Rectum (tissue), 1 donor: Measurements from ENCODE around the genes SH3BP1, NOL12 and GCAT.

DNA sequence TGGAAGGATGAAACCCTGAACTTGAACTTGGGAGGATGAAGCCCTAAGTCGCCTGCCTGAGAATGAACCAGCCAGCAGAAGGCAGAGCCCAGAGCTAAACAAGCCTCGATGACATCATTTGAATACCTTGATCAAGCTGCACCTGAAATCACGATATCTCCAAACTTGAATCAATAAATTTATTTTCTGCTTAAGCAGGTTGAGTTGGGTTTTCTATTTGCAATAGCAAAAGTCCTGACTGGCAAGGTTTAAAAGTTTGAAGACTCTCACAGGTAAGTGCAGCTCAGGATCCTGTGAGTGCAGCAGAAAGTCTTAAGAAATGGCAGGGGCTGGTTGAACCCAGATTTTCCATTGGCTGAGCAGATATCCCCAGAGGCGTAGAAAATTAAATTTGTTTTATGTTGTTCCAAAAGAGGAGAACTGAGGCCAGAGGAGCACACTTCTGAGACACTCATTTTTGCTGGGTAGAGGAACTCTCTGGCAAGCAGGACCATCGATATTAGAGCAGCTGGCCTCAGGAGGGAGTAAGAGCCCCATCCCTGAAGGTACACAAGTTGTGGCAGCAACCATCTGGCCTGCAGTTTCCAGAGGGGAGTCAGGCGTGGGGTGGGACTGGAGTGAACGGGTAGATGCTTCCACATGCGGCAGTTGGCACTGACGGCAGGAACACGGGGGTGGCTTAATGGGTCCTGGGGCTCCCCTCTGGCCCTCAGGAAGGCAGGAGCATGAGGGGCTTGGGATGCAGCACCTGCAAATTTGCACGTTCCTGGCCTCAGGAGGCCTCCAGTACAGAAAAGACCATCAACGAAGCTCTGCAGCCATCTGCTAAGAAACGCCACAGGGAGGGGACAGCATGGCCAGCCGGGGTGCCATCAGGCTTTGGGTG lies 13.1 kb upstream of the SSTR3 start:
- PRO-cap: no peak

GRCh38 chr22:37298424-37298815 lies 16.1 kb downstream of the CYTH4 start:
- PRO-cap: no peak

DNA sequence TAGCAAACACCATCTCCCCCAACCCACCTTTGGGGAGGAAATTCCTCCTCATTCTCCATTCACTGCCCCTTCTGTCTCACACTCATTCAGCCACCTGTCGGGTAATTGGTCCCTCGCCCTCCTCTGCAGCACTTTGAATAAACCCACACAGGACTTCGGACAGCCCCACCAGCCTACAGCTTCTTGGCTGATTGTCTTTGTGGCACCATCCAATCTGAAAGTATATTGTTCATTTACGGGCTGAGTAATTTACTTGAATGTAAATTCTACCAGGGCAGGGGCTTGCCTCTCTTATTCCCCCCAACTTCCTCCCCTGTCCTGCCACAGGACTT lies 7.4 kb upstream of the GGA1 start:
- PRO-cap: unidirectional peak, minus-strand start at position 135 of the sequence

GRCh38 chr22:37607832-37608061 lies 887 bp upstream of the GGA1 start:
- PRO-cap: no peak

DNA sequence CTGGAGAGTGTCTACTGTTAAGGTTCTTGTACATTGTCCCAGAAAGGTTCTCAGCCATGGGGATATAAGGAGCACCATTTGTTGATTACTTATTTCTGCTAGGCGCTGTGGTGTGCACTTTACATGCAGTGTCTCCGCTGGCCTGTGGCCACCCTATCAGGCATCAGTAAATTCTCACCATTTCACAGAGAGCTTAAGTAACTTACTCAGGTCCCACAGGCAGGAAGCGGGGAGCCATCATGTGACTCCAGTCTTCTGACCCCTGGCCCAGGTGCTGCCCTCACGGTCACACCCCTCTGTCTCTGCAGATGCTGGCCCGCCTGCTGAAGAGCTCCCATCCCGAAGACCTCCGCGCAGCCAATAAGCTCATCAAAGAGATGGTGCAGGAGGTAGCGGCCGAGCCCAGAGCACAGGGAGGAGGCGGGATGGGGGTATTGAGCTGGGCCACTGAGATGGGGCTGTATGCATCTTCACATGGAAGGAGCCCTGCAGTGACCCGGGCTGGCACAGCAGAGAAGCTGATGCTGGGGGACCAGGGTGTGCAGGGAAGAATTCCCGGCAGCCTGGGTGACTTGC lies 12.8 kb downstream of the GGA1 start:
- PRO-cap: no peak

- PRO-cap: bidirectional peak, plus-strand start at chr22:37639473, minus-strand start at chr22:37639300
These were observed at the start of gene SH3BP1 for GRCh38 chr22:37639170-37639845. Gene SH3BP1 (plus strand): TSS chr22:37639669.

DNA sequence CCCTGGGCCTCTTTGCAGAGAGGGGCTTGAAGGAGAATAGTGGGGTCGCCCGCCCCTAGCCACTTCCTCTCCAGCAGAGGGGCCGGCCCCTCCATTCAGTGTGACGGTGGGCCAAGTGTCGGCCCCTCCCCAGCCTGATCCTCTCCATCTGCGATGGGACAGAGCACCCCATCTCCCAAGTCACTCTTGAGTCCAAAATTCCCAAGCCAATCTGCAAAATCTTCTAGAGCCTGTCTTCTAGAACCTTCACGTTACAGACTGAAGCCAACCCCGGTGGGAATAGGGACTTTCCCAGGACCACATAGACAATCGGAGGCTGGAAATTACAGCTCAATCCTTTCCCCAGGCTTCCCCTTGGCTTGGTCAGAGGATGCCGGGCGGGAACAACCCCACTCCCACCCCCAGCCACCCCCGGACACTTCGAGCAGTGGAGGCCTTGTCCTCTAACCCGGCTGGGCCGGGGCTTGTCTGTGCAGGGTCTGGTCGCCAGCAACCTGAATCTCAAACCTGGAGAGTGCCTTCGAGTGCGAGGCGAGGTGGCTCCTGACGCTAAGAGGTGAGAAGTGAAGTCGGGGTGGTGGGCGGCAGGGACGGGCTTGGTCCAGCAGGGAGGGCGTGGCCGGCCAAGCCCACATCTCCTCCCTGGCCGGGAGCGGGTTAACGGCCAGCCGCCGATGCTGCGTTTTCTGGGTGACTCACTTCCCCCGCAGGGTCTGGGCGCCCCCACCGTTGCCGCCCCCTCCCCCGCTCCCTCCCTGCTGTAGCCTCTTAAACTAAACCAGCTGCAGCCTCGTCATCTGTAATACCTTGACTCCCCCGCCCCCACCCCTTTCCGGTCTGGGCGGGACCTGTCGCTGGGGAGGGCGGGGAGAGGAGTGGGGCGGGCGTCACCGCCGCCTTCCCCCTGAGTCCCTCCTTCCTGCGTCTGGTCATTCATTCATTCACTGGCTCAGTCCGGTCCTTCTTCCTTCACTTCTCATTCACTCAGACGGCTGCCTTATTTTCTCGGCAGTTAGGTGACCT lies 1.4 kb downstream of the LGALS1 start:
- PRO-cap: bidirectional peak, plus-strand start at position 366 of the sequence, minus-strand start at position 253 of the sequence; bidirectional peak, plus-strand start at position 940 of the sequence, minus-strand start at position 753 of the sequence

DNA sequence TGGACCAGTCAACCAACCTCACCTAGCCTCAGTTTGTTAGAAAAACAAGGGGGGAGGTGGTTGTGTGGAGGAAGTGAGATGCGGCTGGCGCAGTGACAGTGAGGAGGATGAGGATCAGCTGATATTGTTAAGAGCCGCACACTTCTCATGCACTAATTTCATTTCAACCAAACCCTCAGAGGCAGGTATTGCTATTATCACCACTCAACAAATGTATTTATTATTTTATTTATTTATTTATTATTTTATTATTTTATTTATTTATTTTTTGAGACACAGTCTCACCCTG lies 2.0 kb downstream of the LGALS1 start:
- PRO-cap: no peak

DNA sequence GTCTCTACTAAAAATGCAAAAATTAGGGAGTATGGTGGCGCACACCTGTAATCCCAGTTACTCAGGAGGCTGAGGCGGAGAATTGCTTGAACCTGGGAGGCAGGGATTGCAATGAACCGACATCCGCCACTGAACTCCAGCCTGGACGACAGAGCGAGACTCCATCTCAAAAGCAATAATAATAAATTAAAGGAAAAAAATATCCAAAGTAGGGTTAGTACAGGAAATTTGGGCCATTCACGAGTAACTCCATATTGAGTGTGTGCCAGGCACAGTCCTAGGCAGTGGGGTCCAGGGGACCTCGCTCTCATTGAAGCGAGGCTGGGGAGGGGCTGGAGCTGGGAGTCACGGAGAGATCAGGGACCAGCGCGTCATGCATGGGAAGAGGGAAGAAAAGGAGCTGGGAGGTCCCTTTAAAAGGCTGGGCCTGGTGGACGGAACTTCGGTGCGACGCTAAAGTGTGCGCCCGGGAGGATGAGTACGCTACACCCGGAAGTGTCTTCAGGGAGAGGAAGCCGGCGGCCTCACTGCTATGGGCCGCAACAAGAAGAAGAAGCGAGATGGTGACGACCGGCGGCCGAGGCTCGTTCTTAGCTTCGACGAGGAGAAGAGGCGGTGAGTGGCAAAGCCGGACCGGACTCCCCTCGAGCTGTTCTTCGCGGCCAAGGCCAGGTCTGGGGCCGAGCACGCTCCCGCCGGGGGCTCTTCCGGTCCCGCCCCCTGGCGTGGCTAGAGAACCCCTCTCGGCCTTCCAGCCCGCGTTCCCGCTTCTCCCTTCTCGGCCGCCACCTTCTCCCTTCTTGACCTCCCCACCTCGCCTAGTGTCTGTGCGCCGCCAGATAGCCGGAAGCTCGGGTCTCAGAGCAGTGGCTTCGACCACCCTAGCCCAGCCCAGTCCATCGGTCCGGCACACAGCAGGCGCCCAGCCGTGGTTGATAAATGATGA lies at the start of gene NOL12:
Gene NOL12 (plus strand): TSS at position 483 of the 946 bp plus-strand sequence.
- PRO-cap: bidirectional peak, plus-strand start at position 498 of the sequence, minus-strand start at position 387 of the sequence; bidirectional peak, plus-strand start at position 761 of the sequence, minus-strand start at position 707 of the sequence

DNA sequence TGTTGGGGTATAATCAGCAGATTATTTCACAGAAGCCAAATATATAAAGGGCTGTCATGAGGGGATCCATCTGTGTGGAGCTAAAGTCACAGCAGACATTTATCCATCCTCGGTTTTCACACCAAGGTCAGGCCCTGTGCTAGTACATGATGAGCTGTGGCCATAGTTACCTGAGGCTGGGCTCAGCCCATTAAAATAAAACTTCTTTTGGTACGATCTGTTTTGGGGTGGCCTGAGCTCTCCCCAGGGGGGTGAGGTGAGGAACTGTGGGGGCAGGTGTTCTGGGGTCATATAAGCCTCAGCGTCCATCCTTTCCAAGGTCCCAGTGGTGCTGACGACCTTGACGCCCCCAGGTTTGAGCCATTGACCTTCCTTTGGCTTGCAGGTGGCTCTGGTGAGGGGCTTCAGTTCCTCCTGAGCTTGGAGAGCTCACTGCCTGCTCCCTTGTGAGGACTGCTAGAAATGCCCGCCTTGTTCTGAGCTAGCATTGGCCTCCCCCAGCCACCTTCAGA lies 1.4 kb upstream of the TRIOBP start:
- PRO-cap: no peak

GRCh38 chr22:37741381-37741740 lies 44.5 kb downstream of the TRIOBP start:
- PRO-cap: no peak

DNA sequence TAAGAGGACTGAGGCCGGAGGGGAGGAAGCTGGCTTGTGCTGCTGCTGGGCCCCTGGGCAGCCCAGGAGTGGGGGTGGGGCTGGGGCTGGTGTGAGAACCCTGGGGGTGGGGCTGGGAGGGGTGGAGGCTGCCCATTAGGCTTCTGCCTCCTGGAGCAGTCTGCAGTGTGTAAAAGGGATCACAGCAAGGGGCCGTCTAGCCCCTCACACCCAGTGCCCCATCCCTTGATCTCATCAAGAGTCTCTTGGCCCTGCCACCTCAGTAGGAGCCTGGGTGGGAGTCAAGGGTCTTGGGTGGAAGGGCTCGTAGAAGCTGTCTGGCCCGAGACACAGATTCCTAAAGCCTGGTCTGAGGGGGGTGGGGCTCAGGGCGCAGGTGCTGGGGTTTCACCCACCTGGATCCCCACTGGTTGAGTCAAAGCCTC lies 53.2 kb upstream of the H1-0 start:
- PRO-cap: unidirectional peak, plus-strand start at position 172 of the sequence

DNA sequence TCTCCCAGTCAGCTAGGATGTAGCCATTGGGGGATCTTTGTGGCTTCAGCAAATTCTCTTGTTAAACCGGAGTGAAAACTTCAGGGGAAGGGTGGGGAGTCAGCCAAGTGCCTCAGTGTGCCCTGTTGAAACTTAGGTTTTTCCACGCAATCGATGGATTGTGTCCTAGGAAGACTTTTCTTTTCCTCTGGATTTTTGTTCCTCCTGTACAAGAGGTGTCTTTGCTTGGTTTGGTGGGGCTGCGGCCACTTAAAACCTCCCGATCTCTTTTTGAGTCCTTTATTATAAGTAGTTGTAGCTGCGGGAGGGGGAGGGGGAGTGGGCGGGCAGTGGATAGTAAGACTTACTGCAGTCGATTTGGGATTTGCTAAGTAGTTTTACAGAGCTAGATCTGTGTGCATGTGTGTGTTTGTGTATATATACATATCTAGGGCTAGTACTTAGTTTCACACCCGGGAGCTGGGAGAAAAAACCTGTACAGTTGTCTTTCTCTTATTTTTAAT lies 882 bp upstream of the GCAT start:
- PRO-cap: bidirectional peak, plus-strand start at position 67 of the sequence, minus-strand start outside the sequence; bidirectional peak, plus-strand start at position 449 of the sequence, minus-strand start at position 267 of the sequence

DNA sequence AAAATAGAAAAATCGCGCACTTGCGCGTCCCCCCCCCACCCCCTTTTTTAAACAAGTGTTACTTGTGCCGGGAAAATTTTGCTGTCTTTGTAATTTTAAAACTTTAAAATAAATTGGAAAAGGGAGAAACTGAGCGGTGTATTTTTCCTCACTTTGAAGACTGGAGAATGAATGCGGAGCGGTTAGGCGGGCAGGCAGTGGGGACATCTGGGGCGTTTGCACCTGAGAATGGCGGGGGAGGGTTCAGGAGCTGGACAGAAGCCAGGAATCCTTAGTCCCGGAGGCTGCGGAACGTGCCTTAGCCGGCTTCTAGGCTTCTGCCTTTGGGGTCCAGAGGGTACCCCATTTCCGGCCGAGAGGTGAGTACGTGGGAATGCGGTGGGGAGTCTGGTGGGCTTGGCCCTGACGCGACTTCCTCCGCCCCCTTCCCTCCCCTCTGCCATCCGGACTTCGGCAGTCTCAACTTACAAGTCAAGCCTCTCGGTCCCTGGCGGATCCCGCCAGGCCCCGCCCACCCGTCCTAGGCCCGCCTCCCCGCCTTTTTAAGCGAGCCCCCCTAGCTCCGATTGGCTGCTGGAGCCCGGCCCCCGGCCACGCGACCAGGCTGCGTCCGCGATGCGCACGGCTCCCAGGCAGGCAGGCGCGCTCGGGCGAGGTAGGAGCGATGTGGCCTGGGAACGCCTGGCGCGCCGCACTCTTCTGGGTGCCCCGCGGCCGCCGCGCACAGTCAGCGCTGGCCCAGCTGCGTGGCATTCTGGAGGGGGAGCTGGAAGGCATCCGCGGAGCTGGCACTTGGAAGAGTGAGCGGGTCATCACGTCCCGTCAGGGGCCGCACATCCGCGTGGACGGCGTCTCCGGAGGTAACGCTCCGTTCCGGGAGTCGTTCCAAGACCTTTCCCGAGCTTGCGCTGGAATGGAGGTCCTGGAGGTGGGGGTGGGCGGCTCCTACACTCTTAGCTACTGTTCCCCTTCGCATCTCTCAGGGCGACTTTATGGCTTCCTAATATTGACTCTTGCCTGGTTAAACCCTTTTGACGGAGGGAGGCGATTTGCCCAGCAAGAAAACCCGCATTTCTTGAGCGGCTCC lies at the start of gene GCAT:
Gene GCAT (plus strand): TSS at position 631 of the 1,087 bp plus-strand sequence.
- PRO-cap: bidirectional peak, plus-strand start at position 277 of the sequence, minus-strand start at position 209 of the sequence; bidirectional peak, plus-strand start at position 658 of the sequence, minus-strand start at position 438 of the sequence

GRCh38 chr22:37874223-37874613 lies 25.0 kb downstream of the EIF3L start:
- PRO-cap: no peak

- PRO-cap: no peak
These were observed 14.6 kb upstream of the MICALL1 start for GRCh38 chr22:37891241-37892065.

- PRO-cap: unidirectional peak, minus-strand start at chr22:38034338; unidirectional peak, minus-strand start at chr22:38034375; bidirectional peak, plus-strand start at chr22:38034764, minus-strand start at chr22:38034686
These were observed 22.9 kb upstream of the PICK1 start for GRCh38 chr22:38034029-38034974.

DNA sequence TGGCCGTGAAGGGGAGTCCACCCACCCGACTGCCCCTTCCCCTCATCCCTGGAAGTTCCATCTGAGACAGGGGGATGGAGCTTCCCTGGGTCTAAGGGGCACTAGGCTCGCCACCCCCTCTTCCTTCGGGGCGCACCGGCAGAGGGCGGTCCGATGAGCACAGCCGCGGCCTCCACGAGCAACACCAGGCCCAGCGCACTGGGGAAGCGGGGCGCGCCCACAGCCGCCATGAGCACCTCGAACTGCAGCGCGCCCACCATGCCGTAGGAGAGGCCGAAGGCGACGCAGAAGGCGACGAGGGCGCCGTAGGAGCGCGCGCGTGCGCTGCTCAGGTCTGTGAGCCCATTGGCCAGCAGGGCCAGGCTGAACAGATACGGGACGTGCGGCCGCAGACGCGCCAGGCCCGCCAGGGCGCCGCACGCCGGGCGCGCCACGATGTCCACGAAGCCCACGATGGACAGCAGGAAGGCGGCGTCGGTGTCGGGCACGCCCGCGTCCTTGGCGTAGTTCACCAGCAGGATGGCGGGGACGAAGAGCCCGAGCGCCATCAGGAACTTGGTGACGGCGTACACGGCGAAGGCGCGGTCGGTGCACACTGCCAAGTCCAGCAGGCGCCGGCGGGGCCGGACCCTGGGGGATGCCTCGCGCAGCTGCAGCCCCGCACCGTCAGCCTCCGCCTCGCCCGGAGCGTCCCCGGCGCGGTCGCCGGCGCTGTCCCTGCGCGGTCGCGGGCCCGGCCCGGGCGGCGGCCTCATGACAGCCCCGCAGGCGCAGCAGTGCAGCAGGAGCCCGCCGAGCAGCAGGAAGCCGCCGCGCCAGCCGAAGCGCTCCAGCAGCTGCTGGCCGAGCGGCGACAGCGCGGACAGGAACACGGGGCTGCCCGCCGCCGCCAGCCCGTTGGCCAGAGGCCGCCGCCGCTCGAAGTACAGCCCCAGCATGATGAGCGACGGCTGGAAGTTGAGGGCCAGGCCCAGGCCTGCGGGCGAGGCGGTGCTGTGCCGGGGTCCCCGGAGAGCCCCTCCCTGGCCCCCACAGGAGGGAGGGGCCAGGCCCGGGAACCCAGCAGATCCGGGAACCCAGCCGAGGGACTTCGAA lies 2.9 kb downstream of the SLC16A8 start:
- PRO-cap: unidirectional peak, plus-strand start at position 391 of the sequence

GRCh38 chr22:38193596-38193973 lies 8.2 kb upstream of the MAFF start:
- PRO-cap: no peak

DNA sequence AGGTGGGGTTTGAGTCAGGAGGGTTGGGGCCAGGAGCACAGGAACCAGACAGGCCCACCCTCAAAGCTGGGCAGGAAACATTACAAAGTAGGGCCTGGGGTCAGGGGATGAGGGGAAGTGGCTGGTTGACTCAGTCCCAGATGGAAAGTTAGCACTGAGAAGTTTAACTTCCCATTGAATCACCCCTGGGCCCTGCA lies 2.0 kb downstream of the MAFF start:
- PRO-cap: no peak